Frontal cortex (tissue), 2 donors: ENCODE data around the genes FUT9, UFL1 and POU3F2.

- RAMPAGE, long total RNA = no peak
Observed at GRCh38 chr6:92119299-92119628, 1300.1 kb downstream of the EPHA7 start.

- RAMPAGE, long total RNA = no peak
Observed at GRCh38 chr6:93994981-93995361, 575.6 kb upstream of the EPHA7 start.

DNA sequence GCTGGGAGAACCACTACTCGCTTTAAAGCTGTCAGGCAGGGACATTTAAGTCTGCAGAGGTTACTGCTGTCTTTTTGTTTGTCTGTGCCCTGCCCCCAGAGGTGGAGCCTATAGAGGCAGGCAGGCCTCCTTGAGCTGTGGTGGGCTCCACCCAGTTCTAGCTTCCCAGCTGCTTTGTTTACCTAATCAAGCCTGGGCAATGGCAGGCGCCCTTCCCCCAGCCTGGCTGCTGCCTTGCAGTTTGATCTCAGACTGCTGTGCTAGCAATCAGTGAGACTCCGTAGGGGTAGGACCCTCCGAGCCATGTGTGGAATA is 703.6 kb upstream of the MANEA start:
- RAMPAGE, long total RNA = no peak

GRCh38 chr6:95518380-95518864 is 58.9 kb upstream of the MANEA start:
- RAMPAGE, long total RNA = no peak

- RAMPAGE, long total RNA = no peak
Observed at GRCh38 chr6:95551766-95552270, 25.5 kb upstream of the MANEA start.

DNA sequence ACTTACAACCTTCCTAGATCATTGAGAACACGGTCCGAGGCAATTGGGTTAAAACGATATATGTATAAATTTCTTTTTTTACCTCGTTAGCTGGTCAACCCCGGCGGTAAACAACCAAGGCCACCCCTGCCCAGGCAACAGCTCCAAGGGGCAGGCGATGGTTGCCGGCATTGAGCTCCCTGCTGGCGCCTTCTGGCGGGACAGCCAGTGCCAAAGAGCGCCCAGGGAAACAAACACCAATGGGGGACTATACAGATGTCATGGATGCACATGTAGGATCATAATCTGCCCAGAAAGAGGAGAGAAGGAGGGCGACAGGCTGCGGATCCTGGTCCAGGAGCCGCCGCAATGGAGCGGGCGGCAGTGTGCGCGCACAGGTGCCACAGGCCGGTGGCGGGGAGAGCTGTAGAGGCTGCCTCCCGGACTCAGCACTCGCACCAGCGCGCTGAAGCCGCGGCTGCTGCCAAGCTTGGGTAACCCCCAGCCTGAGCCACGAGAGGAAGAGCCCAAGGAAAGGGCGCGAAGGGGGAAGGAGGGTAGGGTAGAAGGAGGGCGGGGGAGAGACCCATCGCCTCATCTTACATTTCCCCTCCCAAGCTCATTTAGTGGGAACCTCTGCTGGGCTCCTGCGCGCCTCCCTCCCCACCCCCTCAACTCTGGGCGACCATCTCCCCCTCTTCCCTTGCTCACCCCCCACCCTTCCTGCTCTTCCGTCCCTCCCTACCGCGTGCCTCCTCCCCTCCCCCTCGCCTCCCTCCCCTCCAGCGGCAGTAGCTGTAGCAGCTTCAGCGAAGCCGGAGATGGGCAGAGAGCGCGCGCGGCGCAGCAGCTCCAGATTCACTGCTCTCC is at the start of gene FUT9:
TSS of gene FUT9 (plus strand) at position 770 of the 849 bp plus-strand sequence.
- RAMPAGE, long total RNA = no peak

GRCh38 chr6:96521028-96521948 is at the start of gene UFL1:
Gene UFL1, plus strand, starts transcription at chr6:96521806.
- RAMPAGE, long total RNA = no peak

GRCh38 chr6:96578076-96578386 is 15.1 kb downstream of the FHL5 start:
- RAMPAGE, long total RNA = no peak

DNA sequence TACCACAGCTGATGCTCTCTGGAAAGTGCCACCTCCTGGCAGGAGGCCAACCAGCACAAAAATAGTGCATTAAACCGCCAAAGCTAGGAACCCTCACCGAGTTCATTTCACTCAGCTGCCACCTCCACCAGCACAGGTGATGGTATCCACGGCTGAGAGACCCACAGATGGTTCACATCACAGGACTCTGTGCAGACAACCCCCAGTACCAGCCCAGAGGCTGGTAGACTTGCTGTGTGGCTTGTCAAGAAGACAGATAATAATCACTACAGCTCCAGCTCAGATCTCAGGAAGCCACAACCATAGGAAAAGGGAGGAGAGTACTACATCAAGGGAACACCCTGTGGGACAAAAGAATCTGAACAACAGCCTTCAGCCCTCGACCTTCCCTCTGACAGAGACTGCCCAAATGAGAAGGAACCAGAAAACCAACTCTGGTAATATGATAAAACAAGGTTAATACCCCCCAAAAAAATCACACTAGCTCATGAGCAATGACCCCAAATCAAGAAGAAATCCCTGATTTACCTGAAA is 131.7 kb downstream of the FHL5 start:
- RAMPAGE, long total RNA = no peak

GRCh38 chr6:97668824-97669828 is 386.1 kb upstream of the MMS22L start:
- RAMPAGE, long total RNA = no peak

DNA sequence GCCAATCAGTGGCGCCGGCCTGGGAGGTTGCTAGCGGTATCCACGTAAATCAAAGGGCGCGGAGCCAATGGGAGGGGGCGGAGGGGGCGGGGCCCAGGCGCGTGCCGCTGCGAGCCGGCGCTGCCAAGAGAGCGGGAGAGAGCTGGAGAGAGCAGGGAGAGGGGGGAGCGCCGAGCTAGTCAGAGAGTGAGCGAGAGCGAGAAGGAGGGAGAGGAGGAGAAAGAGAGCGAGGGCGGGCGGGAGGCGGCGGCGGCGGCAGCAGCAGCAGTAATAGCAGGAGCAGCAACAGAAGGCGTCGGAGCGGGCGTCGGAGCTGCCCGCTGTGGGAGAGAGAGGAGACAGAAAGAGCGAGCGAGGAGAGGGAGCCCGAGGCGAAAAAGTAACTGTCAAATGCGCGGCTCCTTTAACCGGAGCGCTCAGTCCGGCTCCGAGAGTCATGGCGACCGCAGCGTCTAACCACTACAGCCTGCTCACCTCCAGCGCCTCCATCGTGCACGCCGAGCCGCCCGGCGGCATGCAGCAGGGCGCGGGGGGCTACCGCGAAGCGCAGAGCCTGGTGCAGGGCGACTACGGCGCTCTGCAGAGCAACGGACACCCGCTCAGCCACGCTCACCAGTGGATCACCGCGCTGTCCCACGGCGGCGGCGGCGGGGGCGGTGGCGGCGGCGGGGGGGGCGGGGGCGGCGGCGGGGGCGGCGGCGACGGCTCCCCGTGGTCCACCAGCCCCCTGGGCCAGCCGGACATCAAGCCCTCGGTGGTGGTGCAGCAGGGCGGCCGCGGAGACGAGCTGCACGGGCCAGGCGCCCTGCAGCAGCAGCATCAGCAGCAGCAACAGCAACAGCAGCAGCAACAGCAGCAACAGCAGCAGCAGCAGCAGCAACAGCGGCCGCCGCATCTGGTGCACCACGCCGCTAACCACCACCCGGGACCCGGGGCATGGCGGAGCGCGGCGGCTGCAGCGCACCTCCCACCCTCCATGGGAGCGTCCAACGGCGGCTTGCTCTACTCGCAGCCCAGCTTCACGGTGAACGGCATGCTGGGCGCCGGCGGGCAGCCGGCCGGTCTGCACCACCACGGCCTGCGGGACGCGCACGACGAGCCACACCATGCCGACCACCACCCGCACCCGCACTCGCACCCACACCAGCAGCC is at the start of gene POU3F2:
TSS of gene POU3F2 (plus strand) at position 137 of the 1,152 bp plus-strand sequence.
- RAMPAGE, long total RNA = no peak

DNA sequence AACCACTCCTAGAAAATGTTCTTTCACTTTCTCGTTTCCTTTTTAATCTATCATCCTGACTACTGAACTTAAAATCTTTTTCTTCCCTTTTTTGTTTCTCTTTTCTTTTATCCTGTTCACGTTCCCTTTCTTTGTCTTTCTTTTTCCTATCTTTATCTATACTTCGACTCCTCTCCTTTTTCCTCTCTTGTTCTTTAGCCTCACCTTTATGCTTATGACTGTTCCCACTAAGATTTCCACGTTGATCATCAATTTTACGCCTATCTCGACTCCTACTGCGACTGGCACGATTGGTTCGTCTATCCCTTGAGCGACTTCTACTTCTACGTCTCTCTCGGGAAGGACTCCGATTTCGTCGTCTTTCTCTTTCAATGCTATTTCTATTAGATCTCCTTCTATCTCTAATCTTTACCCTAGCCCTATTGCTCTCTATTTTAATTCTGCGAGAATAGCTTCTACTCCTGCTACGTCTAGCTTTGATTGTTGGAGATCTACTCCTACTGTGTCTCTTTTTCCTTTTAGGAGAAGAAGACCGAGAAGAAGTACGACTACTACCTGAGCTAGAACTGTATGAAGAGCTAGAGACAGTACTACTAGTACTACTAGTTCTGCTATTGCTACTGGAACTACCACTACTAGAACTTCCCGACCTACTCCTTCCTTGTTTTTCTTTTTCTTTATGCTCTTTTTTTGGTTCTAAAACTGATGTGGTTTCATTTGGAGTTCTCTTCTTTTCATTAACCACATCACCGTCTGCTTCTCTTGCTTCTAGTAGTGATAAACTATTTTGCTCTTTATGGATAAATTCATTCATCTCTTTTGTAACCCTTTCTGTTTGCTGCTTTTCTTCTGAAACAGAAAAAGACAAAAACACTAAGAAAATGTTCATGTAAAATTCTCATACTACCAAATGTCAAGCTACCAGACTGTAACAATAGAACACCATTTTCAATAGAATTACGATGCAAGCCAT is 7.1 kb upstream of the COQ3 start:
- RAMPAGE, long total RNA = no peak

GRCh38 chr6:99423228-99423901 is 1.7 kb downstream of the PNISR start:
- RAMPAGE, long total RNA = no peak

GRCh38 chr6:99424429-99425157 is 515 bp downstream of the PNISR start:
- RAMPAGE, long total RNA = start-site peak on the plus strand at chr6:99424906-99424922, 56 and 10 reads in 2 replicates

- RAMPAGE, long total RNA = no peak
Observed at GRCh38 chr6:99553458-99554516, 14.7 kb downstream of the CCNC start.

- RAMPAGE, long total RNA = no peak
Observed at GRCh38 chr6:100228399-100229332, 234.6 kb upstream of the MCHR2 start.

- RAMPAGE, long total RNA = no peak
Observed at GRCh38 chr6:100487944-100488295, 23.2 kb upstream of the SIM1 start.

GRCh38 chr6:101961733-101962016 is 568.2 kb downstream of the GRIK2 start:
- RAMPAGE, long total RNA = no peak

GRCh38 chr6:101970090-101970419 is 576.5 kb downstream of the GRIK2 start:
- RAMPAGE, long total RNA = no peak

DNA sequence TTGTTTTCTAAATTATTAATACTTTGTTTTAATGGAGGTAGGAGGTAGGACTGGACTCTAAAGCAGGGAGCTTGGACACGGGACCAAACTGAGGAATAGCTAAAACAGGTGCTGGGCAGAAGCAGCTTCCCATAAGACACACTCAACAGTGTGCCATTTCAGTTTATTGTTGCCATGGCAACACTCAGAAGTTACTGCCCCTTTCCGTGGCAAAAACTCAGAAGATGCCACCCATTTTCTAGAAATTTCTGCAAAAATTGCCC is 1405.1 kb downstream of the HACE1 start:
- RAMPAGE, long total RNA = no peak